Neural cell (in vitro differentiated cells): ENCODE results near the genes ATAD3C and FAAP20.

- RAMPAGE, long total RNA, result no peak
Measured at GRCh38 chr1:1449339-1449793, at the start of gene ATAD3C. Gene ATAD3C, plus strand, starts transcription at chr1:1449689.

DNA sequence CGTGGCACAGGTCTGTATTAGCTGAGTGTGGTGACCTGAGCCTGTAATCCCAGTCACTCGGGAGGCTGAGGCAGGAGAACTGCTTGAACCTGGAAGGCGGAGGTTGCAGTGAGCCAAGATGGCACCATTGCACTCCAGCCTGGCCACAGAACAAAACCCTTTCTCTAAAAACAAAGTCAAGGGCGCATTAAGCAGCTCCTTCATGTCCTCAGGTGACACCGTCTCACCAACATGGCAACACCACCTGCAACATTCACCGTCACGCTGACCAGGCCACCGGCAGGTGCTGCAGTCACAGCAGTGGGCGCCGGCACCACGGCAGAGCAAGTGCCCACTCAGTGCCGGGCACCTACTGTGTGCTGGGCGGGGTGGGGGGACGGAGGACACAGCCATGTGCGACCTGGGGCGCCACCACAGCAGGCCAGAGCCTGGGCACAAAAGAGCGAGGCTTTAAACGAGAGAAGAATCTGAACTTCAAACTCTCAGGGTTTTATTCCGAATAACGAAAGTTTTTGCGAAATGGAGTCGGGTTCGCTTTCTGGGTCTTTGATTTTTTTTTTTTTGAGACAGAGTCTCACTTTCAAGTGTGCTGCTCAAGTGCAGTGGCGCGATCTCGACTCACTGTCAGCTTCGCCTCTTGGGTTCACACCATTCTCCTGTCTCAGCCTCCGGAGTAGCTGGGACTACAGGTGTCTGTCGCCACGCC lies 12.2 kb downstream of the ATAD3B start:
- RAMPAGE, long total RNA, result no peak

GRCh38 chr1:1508846-1509079 lies 3.2 kb upstream of the ATAD3A start:
- RAMPAGE, long total RNA, result no peak

GRCh38 chr1:1522487-1523235 lies 10.7 kb downstream of the ATAD3A start:
- RAMPAGE, long total RNA, result no peak

DNA sequence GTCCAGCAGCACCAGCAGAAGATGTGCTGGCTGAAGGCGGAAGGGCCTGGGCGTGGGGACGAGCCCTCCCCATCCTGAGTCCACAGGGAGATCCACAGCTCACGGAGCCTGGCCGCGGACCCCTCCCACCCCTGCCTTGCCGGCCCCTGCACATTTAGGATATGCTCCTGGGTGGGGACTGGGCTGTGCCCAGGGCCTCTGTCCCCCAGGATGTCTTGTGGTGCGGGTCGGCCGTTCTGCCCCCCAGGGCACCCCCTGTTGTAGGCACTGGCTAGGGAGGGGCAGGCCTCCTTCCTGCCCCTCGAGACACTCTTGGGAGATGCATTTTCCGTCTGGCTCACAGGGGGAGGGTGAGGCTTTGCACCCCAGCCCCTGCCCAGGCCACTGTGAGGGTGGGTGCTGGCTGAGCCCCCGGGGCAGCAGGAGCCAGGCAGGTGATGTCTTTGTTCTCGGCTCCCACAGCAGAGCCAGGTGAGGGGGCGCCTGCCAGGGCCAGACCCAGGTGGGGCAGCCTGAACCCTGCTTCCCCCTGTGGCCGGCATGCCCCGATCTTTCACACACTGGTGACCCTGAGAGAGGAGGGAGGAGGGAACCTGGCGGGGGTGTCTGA lies 6.3 kb downstream of the TMEM240 start:
- RAMPAGE, long total RNA, result no peak

GRCh38 chr1:1557398-1558155 lies 17.1 kb downstream of the SSU72 start:
- RAMPAGE, long total RNA, result no peak

DNA sequence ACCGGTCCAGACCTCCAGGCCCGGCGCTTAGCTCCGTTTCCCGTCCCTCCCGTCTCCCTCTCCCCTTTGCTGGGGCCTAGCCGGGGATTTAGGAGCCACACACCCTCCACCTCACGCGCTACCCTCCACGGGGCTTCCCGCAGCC lies 736 bp upstream of the MMP23B start:
- RAMPAGE, long total RNA, result no peak

DNA sequence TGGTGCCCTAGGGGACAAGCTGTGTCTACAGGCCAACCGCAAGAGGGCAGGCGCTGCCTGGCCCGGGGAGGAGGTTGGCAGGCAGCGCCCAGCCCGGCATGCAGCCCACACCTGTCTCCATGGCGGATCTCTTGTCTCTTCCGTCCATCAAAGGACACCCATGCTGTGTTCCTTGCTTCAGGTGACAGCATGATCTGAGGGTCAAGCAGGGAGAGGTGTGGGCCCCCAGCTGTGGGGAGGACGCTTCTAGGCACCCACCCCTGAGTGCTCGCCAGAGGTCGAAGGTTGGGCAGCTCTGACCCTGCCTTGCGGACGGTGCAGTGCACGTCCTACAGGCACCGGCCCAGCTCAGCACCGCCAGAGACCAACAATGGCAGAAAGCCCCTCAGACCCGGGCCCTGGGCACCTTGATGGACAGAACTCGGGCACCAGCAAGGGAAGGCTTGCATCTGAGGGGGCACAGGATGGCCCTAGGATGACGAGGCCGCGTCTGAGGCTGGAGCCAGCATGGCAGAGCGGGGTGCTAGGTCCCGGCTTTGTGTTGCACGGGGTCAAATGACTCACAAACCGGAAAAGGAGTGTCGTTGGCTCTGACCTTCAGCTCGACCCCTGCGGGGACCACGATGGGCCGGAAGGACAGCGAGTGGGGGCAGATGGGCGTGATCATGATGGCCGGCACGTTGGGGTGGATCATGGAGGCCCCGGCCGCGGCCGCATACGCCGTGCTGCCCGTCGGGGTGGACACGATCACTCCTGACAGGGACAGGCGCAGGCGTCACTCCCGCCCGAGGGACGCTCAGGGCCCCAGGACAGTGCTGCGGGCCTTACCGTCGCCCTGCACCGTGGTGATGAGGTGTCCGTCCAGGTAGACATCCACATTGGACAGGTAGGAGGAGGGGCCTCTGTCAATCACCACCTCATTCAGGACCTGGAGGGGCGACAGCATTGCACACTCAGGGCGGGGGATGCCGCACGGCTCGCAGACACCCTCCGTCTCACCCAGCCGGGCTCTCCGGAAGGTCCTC lies 24.5 kb downstream of the NADK start:
- RAMPAGE, long total RNA, result no peak

GRCh38 chr1:1779696-1780937 lies 1.8 kb upstream of the NADK start:
- RAMPAGE, long total RNA, result no peak

GRCh38 chr1:1874682-1875107 lies 16.2 kb downstream of the GNB1 start:
- RAMPAGE, long total RNA, result no peak

GRCh38 chr1:1909651-1910261 lies 5.3 kb upstream of the CALML6 start:
- RAMPAGE, long total RNA, result no peak

DNA sequence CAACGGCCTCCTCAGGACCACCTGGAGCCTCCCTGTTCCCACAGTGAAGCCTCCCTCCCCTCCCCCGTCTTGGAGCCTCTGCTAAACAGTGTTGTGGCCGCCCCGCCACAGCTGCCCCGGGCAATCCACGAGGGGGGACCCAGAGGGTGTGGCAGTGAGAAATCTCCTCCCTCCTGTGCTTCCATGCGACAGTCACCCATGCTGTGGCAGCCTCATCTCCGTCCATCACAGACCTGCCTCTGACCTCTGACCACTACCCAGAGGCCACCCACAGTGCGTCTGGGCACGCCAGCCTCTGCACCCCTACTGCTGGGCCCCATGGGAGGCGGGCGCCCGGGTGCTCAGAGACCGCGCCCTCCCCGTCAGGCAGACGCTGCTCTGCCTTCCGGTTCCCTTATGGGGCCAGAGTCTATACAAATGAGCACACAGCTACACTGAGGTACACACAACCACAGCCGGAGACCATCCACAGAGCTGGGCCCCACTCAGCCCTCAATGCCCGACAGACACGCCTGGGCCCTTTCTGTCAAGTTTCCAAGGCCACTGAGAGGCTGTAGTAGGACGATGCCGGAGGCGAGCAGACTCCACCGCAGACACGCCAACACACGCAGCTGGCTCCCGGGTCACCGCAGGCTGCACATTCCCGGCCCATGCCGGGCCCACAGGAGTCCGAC lies 23.8 kb upstream of the TMEM52 start:
- RAMPAGE, long total RNA, result no peak

- RAMPAGE, long total RNA, result no peak
Measured at GRCh38 chr1:2025498-2026198, 6.5 kb downstream of the GABRD start.

DNA sequence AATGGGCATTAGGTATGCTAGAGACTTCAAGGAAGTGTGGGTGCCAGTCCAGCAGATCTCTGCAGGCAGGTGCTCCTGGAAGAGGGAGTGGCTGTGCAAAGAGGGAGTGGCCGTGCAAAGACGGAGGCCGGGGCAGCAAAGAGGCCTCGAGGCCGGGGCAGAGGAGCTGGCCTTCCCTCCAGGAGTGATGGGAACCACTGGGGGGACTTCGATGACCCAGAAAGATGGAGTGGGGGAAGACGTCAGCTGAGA lies 1.9 kb upstream of the PRKCZ start:
- RAMPAGE, long total RNA, result no peak

- RAMPAGE, long total RNA, result no peak
Measured at GRCh38 chr1:2139797-2140371, 54.7 kb downstream of the FAAP20 start.

DNA sequence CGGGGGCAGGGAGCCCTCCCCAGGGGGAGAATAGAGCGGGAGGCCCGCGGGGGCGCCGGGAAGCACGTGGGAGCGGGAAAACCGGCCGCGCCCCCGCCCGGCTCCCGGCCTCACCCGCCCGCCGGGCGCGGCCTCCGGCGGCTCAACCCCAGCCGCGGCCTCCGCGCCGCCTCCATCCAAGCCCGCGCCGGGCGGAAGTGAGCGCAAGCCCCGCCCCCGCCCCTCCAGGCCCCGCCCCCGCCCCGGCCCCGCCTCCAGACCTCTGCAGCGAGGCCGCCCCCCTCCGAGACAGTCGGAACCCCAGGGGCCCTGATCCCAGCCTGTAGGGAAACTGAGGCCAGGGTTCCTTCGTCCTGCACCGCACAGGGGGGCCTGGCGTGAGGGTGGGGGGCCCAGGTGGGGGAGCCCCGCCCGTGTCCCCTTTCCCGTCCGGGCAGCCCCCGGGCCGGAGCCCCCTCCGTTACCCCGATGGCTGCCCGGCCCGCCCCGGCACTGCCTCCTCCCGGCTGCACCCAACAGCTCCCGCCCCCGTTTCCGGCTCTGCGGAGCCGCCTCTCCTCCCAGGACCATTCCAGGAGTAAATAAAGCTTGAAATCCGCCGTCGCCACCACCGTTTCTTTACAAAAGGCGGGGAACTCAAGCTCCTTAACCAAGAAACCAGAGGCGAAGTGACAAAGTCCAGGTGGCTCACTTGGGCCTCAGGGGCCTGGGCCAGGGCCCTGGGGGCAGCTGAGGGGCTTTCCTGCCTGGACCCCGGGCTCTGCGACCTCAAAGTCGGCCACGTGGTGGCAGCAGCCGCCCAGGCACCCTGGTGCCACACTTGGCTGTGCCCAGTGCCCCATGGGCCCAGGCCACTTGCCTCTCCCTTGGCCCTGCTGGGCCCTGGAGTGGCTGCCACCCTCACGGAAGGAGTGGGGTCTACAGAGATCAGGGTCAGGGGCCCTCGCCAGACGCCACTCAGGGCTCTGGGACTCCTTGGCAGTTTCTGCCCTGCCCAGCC lies at the start of gene FAAP20:
TSS of gene FAAP20 (minus strand) at position 199 of the 1,000 bp plus-strand sequence.
- RAMPAGE, long total RNA, result no peak

GRCh38 chr1:2206125-2206533 lies 11.6 kb upstream of the FAAP20 start:
- RAMPAGE, long total RNA, result no peak

- RAMPAGE, long total RNA, result no peak
Measured at GRCh38 chr1:2242942-2243998, 15.2 kb downstream of the SKI start.

DNA sequence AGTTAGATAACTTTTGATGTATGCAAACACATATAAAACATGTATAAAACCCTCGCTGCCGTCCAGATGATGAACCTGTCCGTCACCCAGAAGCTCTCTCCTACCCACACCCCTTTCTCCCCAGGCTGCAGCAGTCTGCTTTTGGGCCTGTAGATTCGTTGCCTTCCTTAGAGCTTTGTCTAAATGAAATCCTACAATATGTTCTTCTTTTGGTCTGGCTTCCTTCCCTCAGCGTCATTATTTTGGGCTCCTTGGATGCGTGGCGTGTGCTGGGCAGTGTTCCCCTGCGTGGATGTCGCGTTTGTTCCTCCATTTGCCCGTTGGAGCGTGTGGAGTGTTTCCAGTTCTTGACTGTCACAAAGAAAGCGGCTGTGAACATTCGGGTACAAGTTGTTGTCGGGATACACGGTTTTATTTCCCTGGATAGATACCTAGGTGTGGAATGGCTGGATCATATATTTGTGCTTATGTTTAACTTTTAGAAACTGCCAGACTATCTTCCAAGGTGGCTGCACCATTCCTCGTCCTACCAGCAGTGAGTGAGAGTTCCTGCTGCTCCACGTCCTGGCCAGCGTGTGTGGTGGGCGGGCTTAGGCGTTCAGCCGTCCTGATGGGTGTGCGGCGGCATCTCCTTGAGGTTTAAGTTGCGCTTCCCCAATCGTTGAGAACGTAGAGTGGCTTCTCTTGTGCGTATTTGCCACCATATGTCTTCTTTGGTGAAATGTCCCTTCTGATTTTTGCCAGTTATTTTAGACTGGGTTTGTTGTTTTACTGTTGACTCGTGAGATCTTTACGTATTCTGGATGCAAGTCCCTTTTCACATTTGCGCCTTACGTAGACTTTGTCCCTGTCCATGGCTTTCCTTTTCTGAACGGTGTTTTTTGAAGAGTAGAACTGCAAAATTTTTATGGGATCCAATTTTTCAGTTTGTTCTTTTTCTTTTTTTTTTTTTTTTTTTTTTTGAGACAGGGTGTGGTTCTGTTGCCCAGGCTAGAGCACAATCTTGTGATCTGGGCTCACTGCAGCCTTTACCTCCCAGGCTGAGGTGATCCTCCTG lies 31.8 kb downstream of the SKI start:
- RAMPAGE, long total RNA, result no peak

DNA sequence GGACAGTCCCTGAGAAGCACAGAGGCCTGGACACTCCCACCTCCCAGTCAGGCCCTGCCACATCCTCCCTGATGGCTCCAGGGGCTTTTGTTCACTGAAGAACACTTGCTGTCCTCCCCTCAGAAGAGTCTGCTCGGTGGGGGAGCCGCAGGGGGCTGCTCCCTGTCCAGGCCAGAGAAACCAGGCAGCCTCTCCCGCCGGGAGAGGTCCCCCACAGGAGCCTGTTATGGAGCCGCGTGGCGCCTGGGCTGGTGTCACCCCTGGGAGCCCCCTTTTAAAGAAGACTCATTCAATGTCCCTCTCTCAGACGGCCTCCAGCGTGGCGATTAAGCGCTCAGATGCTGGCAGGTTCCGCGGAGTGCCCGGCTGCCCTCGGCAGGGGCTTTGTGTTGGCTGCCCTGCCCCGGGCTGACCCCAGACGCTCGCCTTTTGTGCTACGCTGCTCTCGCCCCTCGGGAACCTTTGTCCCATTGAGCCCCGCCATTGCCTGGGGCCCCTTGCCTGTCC lies 43.1 kb downstream of the SKI start:
- RAMPAGE, long total RNA, result no peak